Epithelial cell of esophagus (primary cell): ENCODE data around the gene IL17C.

DNA sequence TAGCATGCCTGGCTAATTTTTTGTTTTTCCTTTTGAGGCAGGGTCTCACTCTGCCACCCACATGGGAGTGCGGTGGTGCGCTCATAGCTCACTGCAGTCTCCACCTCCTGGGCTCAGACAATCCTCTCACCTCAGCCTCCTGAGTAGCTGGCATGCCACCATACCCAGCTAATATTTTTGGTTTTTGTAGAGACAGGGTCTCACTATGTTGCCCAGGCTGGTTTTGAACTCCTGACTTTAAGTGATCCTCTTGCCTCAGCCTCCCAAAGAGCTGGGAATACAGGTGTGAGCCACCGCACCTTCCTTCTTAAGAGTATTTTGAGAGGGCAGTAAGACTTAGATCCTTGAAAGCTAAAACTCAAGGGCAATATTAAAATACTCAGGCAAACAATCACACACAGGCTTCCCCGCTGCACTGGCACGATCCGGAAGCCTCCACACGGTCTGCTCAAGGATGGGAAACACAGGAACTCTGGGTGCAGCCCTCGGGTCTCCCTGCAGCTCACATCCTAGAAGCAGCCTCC is 24.9 kb upstream of the C16orf95 start:
- RRBS: no CpG with 5 or more reads among the region's 8 CpGs

DNA sequence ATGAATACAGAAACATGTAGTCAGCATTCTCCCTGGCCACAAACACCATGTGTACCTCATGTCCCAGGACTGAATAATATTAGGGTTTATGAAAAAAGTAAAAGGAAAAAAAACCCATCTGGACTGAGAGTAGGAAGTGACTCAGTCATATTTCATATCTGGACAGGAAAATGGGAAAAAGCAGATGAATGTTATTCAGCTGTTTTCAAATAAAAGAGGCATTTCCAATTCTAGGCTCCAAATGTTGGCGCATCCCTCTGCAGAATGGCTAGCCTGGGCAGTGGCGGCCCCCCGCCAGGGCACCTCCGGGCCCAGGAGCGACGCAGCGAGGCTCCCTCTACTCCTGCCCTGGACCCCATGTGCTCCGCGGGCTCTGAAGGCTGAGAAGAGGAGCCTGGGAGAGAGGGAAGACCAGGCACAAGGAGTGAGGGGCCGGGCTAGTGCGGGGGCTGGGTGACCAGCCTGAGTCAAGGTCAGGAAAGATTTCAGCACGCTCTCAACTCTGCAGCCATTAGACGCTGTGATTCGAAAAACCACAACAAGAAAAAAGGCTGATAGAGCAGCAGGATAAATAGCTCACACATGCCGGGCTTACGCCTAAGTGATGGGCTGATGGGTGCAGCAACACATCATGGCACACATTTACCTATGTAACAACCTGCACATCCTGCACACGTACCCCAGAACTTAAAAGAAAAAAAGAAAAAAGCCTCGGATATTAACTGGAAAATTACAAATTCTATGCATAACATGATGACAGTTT is 44.1 kb downstream of the MAP1LC3B start:
- RRBS: no CpG with 5 or more reads among the region's 18 CpGs

GRCh38 chr16:87554584-87555499 is 47.5 kb upstream of the JPH3 start:
- RRBS: no CpG with 5 or more reads among the region's 27 CpGs

GRCh38 chr16:87812253-87812720 is 46.5 kb upstream of the KLHDC4 start:
- RRBS: no CpG with 5 or more reads among the region's 10 CpGs

- RRBS: no CpG with 5 or more reads among the region's 12 CpGs
Measured at GRCh38 chr16:87918794-87919135, 17.6 kb downstream of the CA5A start.

DNA sequence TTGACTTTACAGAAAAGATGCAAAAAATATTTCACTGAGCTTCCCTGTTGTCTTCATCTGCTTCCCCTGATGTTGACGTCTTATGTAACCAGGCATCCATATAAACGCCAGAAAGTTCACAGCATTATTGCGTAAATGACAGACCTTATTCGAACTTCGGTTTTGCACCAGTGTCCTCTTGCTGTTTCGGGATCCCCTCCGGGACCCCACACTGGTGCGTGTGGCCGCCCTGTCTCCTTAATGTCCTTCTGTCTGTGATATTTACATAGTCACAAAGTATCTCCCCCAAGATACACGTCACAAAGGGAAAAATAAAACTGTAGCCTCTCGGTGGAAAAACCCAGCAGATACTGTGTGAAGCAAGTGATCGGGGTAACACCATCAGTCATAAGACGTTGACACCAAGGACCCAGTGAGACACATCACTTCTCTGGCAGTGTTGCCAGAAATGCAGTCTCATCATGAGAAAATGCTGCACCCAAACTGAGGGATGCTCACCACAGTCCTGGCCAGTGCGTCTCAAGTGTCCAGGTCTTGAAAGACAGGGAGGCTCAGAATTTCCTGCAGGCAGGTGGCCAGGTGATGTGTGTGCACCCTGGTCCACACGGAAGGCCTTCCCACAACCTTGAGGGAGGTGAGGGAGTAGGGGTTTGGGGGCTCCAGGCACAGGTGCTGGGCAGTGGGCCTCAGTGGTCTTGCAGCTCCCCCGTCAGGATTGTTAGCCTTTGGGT is 4.3 kb downstream of the BANP start:
- RRBS: no CpG with 5 or more reads among the region's 16 CpGs

DNA sequence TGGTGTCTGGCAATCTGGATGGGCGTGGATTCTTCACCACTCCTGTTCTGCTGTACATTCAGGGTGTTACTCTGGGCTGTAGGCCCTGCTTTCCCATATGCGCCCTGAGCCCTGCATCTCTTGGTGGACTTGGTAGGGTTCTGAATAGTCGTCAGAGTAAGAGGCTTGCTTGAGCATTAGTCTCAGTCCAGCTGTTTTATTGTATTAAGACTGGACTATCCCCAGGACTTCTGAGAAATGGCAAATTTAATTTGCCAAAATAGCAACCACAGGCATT is 14.9 kb downstream of the BANP start:
- RRBS: no CpG with 5 or more reads among the region's 3 CpGs

DNA sequence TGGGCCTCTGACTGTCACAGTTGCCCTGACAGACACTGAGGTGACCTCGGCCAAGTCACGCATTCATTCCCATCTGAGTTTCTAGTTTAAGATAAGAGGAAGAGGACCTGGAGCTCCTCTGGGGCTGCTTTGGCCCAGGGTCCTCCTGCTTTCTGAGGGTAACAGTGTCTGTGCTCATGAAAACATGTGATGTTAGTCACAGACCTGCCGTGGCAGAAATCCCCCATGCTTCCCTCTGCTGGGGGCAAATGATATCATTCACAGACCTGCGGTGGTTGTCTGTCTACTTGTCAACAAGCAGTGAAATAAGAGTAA is 35.2 kb downstream of the BANP start:
- RRBS: no CpG with 5 or more reads among the region's 4 CpGs

DNA sequence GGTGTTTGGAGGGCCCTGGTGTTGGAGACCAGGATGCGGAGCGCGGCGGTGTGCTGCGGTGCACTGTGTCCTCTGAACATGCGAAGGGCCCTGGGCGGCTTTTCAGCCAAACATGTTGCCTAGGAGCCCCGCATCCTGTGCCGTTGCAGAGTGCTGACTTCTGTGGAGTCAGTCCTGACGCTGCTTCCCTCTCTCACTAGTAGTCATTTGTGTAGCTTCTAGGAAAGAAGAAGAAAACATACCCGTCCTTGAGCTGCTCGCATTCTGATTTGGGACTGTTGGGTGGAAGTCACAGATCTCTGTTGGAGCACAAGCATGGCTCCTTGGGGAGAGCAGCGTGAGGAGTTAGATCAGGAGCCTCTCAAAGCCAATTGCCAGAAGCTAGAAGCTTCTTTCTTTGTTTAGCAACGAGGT is 42.8 kb downstream of the BANP start:
- RRBS: no CpG with 5 or more reads among the region's 14 CpGs

- RRBS: no CpG with 5 or more reads among the region's 38 CpGs
Measured at GRCh38 chr16:88068981-88070355, 118.2 kb downstream of the BANP start.

DNA sequence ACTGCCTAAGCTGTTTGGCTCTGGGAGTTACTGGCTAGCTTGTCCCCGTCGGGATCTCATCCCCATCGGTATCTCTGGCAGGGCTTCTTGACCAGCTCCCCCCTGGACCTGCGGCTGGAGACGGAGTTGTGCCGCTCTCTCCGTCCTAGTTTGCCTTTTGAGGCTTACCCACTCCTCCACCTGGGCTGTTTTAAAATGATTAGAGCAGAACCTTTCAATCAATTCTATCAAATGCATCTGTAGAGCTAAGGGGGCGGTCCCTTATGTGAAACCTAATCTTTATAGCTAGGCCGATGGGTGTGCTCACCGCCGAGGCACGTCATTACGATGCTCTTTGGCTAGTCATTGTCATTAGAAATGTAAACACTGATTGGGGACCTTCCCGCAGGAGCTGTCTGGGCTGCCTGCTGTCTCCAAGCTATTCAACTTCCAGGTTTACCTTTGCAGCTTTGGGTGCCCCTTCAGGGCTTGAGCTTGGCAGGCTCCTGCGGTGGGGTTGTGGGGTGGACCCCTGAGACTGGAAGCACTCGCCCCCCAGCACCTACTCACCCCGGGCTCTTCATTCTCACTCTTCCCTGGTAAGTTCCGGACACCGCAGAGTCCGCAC is 21.1 kb upstream of the IL17C start:
- RRBS: no CpG with 5 or more reads among the region's 20 CpGs

DNA sequence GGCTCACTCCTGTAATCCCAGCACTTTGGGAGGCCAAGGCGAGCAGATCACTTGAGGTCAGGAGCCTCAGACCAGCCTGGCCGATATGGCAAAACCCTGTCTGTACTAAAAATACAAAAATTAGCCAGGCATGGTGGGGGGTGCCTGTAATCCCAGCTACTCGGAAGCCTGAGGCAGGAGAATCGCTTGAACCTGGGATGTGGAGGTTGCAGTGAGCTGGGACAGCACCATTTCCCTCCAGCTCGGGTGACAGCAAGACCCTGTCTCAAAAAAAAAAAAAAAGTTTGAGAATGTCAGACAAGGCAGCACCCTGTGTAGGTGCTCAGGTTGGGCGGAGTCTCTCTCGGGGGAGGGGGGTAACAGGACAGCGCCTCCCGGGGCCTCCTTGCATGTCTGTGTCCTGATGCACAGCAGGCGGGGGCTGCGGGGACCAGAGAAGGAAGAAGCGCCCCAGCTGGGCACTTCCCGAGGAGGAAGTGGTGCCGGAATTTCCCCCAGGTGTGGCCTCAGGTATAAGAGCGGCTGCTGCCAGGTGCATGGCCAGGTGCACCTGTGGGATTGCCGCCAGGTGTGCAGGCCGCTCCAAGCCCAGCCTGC is at the start of gene IL17C:
Gene IL17C, plus strand, starts transcription at position 543 of the 597 bp plus-strand sequence.
- RRBS: no CpG with 5 or more reads among the region's 17 CpGs

DNA sequence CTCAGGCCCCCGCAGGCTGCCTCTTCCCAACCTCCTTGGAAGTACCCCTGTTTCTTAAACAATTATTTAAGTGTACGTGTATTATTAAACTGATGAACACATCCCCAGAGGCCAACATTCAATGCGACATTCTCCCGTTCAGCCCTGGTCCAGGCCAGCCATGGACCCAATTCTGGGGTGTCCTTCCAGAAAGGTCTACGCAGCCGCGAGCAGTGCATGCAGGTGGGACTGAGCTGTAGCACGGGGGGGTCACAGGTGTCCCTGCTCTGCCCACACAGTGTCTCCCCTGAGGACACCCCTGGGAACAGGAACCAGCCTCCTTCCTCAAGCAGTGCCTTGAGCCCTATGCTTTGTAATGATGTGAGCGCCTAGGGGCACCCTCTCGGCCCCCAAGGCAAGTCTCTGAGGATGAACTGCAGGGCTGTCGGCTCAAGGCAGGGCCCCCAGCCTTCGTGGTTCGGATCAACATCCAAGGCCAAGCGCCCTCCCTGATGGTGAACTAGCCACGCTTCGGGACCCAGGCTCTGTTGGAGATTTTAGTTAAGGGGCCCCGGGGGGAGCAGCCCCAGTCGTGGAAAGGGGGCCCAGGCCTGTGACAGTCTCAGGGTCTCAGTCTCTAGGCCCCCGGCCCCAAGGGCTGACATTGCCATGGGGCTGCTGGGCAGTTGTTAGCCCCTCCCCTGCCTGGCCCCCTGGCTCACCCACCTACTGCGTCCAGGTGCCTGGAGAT is 2.2 kb downstream of the IL17C start:
- RRBS: 51% methylated on average over 3 of the region's 20 CpGs

GRCh38 chr16:88656143-88656698 is 5.4 kb upstream of the CYBA start:
- RRBS: no CpG with 5 or more reads among the region's 29 CpGs

DNA sequence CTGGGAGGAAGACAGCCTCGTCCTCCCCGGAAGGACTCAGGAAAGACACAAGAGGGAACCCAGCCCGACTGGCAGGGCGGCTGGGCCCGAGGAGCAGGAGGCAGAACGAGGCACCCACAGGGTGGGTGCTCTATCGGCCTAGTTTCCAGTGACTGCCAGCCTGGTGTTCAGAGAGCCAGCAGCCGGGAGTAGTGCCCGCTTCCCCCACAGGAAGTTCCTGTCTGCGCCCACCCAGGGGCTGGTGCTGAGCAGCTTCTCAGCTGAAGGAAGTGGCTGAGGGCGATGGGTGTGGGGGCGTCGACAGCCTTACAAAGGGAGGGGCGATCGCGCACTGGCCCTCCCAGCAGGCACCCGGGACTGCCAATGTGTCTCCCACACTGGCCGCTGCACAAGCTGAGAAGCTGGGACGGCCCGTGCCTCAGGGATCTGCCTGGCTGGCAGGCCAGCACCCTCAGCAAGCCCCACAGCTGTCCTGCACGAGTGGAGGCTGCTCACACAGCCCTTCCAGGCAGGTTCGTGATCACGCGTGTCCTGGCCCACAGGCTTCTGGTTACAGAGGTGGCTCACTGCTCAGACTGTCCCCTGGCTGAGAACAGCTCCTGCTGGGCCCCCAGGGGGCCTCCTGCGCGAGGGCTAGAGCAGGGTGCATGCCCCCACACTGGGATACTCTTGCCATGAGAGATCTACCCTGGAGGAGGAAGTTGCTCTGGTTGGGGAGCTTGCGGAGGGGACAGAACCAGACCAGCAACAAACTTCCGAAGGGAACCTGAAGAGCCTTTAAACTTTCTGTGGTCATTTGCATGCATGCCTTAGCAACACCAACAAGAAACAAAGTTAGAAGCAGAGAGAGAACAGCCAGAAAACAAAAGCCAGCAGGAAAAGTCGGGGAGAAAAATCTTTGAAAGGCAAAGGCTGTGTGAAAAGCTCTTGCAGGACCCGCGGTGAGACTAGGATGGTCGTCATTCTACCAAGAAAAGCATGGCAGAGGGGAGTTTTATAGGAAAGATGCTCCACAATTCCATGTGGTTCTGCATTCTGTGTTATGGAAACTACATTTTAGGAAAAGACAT is 2.4 kb downstream of the RNF166 start:
- RRBS: no CpG with 5 or more reads among the region's 32 CpGs

GRCh38 chr16:88704940-88705634 is 1.1 kb downstream of the RNF166 start:
- RRBS: no CpG with 5 or more reads among the region's 12 CpGs

GRCh38 chr16:88738288-88738592 is 31.9 kb downstream of the CTU2 start:
- RRBS: 100% methylated on average over 1 of the region's 14 CpGs

- RRBS: 37% methylated on average over 5 of the region's 27 CpGs
Measured at GRCh38 chr16:88760248-88761259, 24.5 kb downstream of the PIEZO1 start.

DNA sequence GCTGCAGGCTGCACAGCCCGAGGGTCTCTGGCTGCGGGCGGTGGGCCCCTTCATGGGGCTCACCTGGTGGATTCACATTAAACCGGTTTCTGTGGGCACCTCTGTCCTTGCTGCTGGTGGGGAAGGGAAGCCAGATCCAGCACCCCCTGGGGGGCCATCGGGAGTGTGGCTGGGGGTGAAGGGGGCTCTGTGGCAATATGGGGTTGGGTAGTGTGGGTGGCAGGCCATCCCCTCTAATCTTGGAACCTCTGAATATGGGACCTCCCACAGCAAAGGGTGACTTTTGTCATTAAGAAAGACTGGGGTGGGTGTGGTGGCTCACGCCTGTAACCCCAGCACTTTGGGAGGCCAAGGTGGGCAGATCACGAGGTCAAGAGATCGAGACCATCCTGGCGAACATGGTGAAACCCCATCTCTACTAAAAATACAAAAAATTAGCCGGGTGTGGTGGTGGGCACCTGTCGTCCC is 3.3 kb downstream of the APRT start:
- RRBS: no CpG with 5 or more reads among the region's 11 CpGs

GRCh38 chr16:88887018-88888223 is 21.0 kb upstream of the PABPN1L start:
- RRBS: 67% methylated on average over 12 of the region's 46 CpGs